LNCaP clone FGC (cell line): ENCODE data around the genes NTSR1 and BIRC7.

- RRBS, 2 experiments: no CpG with 5 or more reads among the region's 18 CpGs
These were observed 17.7 kb upstream of the SLCO4A1 start for GRCh38 chr20:62624489-62625038.

DNA sequence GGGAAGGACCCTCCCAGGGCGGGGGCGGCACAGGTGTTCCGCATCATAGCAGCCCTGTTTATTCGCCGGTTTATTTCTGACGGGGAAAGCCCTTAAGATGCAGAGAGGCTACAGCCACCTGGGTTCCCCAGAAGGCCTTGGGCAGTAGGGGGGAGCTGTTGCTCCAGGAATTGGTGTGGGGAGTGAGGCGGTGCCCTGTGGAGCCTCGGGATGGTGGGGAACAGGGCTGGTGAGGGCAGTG, 13.0 kb downstream of the SLCO4A1 start:
- RRBS, 2 experiments: 95 to 97% methylated on average over 3 of the region's 8 CpGs

GRCh38 chr20:62655587-62656483, 13.5 kb downstream of the SLCO4A1 start:
- RRBS, 2 experiments: 84 to 88% methylated on average over 4 of the region's 38 CpGs

GRCh38 chr20:62662154-62662931, 20.0 kb downstream of the SLCO4A1 start:
- RRBS, 2 experiments: no CpG with 5 or more reads among the region's 15 CpGs

- RRBS, 2 experiments: 3 to 6% methylated on average over 48 of the region's 133 CpGs
These were observed at the start of gene NTSR1 for GRCh38 chr20:62708108-62709367. Gene NTSR1, plus strand, starts transcription at chr20:62708836.

DNA sequence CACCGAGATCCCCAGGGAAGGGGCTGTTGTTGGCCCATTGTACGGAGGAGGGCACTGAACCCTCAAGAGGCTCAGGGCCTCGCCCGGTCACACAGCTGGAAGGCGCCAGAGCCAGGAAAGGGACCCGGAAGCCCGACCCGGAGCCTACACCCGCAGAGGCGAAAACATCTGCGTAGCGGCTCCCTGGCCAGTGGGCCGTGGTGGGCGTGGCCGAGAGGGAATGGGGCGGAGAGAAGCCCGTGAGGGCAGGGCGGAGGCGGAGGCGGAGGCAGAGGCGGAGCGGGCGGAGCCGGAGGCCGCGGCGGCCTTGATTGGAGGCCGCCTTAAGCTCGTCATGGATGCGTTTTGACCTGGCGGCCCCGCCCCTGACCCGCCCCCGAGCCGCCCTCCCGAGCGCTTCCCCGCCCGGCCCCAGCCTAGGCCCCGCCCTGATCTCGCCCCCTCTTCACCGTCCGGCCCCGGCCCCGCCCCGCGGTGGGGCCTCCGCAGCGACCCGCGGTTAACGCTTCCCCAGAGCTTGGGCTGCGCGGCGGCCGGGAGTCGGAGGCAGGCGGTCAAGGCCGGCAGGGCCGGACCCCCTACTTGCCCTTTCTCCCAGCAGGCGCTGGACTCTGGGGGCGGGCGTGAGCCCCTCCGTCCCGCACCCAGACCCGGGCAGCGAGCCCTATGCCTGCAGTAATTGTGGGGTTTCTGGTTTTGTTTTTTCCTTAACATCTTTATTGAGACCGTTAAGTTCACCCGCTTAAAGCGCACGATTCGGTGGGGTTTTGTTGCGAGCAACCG, 2.0 kb upstream of the MRGBP start:
- RRBS, 2 experiments: 3% methylated on average over 23 to 24 of the region's 74 CpGs

DNA sequence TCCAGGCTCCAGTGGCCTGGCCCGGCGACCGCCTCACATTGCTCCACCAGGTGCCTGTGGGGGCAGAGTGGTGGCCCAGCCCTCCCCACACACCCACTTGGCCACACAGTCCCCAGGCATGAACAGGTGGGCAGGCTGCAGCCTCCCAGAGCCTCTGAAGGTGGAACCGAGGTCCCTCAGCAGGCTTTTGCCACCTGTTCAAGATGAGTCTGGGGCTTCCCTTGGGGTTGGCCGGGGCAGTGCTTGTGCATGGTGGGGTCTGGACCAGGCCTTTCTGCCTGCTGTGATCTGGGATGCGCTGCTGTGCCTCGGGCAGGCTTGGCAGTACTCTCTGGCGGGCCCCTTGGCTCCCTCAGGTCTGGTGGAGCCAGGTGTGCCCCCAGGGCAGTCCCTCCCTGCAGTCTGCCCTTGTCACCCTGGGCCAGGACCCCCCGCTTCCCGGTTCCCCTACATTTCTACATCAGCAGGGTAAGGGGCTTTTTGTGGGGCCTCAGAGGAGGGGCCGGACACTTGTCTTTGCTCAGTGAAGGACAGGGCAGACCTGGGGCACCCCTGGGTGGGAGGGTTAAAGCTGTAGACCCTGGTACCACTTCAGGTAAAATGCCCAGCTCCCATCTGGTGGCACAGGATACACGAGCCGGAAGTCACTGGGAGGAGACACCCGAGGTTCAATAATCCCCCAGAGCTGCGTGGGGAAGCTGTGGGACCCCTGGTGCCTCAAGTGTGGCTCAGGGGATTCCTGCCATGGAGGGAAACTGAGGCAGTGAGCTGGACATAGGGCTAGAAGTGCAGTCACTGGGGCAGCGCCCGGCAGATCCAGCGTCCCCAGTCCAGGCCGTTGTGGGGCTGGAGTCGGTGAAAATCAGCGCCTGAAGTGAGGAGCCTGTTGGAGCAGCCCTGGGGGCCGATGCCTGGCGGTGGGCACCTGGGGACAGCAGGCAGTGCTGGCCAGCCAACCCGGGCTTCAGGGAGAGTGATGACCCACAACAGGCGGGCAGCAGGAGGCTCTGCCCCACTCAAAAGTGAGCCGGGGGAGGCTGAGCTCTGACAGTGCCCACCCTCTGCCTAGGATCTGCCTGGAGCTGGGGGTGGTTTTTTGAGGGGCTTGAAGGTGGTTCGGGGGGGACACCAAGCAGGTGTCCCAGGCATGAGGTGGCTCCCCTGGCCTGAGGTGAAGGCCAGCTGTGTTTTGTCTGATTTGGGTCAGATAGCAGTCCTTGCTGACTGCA, 2.4 kb upstream of the COL9A3 start:
- RRBS, 2 experiments: 60 to 69% methylated on average over 6 of the region's 27 CpGs

GRCh38 chr20:62815294-62815823, 1.5 kb upstream of the COL9A3 start:
- RRBS, 2 experiments: no CpG with 5 or more reads among the region's 13 CpGs

DNA sequence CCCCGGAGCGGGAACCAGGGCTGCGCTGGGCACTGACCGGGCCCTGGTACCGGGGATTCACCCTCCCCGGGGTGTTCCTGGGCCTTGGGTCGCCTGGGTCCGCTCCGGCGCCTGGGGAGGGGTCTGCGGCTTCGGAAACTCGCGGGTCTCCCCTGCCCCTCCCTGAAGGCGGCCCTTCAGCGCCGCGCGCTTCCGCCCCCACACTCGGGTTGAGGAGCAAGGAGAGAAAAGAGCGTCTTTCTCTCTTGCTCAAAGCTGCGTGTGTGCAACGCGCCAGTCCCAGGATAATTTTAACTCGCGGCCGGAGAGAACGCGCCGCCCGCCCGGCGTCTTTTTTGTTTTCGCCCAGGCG, 334 bp upstream of the COL9A3 start:
- RRBS, 2 experiments: 15 to 18% methylated on average over 8 to 9 of the region's 36 CpGs

- RRBS, 2 experiments: no CpG with 5 or more reads among the region's 9 CpGs
These were observed 22.3 kb upstream of the TCFL5 start for GRCh38 chr20:62884025-62884299.

- RRBS, 2 experiments: no CpG with 5 or more reads among the region's 12 CpGs
These were observed 31.4 kb downstream of the DIDO1 start for GRCh38 chr20:62894866-62895290.

DNA sequence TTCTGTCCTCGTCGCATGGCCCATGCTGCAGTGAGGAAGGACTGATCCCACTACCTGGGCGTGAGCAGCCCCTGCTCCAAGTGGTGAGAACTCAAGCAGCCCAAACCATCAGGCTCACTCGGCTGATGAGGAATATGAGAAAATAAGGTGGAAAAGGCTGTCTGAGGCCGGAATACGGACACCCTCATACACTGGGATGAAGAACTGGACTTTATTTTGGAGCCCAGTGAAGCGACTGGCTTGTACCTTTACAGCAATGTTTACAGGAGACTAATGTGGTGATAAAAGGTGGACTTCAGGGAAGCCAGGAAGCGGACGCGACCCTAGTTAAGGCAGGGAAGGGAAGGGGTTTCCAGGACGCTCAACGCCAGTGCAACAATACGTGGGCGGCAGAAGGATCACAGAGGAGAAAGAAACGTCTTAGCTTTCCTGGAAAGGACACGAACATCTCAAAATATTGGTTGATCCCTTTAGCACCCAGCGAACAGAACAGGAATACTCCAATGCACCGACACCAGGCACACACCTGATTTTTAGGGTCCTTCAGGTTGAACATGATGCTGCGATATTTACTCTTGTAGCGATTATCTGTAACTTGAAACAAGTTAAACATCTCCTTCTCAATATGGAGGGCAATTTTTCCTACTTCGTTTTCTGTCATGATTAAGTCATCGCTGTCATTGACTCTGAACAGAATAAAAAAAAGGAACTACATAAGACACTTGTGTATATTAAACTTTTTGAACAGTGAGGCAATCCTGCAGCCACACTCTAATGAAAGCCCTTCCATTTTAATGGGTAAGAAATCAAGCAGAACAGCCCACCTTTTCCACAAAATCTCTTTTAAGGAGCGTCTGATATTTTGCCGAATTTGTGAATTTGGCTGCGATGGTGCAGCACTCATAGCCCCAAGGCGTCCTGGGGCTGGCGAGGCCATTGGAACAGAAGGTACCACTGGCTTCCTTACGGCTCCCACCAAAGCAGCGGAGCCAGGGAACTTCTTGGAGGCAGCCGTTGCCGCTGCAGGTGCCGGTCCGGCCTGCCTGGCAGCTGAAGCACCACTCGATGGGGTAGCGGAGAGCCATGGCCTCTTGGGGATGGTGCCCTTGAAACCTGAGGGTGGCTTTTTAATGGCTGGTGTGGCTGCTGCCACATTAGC, 30.2 kb downstream of the DIDO1 start:
- RRBS, 2 experiments: no CpG with 5 or more reads among the region's 35 CpGs

DNA sequence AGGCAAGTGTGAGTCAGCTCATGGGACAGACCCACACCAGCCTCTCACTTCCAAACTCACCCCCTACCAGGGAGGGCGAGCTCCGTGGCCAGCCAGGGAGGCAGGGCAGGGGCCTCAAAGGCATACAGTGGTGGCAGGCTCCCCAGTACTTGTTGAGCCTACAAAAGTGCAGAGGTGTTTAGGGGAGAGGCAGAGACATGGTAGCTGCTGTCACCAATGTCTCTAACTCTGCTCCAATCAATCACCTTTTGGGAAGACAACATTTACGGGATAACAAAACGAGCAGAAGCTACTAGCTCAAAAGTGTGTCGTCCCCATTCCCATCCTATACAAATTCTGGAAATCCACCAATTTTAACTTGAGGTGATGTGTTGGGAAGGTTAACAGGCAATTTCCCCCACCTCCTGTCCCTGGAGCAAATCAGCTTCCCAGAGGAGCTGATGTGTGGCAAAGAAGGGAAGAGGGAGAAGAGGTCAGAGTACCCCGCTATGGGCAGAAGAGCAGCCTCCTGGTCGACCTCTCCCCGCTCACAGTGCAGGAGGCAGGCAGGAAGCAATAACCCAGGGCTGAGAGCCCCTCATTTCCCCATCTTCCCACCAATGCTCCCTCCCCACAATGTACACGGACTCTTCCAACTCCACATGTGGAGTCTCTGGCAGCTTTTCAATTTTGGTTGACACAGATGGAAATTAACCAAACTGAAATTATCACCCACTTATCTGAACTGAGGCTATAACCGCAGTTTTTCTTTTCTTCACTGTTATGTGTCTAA, 22.7 kb downstream of the DIDO1 start:
- RRBS, 2 experiments: no CpG with 5 or more reads among the region's 10 CpGs

- RRBS, 2 experiments: no CpG with 5 or more reads among the region's 12 CpGs
These were observed 21.3 kb downstream of the DIDO1 start for GRCh38 chr20:62904891-62905437.

- RRBS, 2 experiments: no CpG with 5 or more reads among the region's 12 CpGs
These were observed 14.4 kb downstream of the DIDO1 start for GRCh38 chr20:62911691-62912455.

- RRBS, 2 experiments: no CpG with 5 or more reads among the region's 14 CpGs
These were observed 699 bp downstream of the SLC17A9 start for GRCh38 chr20:62953173-62953642.

DNA sequence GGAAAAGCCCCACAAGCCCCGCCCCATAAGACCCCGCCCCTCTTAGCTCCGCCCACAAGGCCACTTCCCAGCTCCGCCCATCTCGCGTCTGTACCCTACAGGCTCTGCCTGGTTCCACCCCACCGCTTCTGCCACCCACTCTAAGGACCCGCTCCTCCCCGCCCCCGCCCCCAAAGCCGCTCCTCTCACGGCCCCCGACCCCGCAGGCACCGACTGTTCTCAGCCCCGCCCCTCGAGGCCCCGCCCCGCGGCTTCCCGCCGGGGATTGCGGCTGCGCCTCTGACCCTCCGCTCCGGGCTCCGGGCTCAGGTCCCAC, 65.0 kb upstream of the BHLHE23 start:
- RRBS, 2 experiments: 26 to 32% methylated on average over 1 of the region's 27 CpGs

- RRBS, 2 experiments: no CpG with 5 or more reads among the region's 4 CpGs
These were observed 19.2 kb downstream of the YTHDF1 start for GRCh38 chr20:63196767-63197180.

- RRBS, 2 experiments: under 1 to 1% methylated on average over 26 to 28 of the region's 55 CpGs
These were observed 680 bp downstream of the YTHDF1 start for GRCh38 chr20:63215051-63215850.

DNA sequence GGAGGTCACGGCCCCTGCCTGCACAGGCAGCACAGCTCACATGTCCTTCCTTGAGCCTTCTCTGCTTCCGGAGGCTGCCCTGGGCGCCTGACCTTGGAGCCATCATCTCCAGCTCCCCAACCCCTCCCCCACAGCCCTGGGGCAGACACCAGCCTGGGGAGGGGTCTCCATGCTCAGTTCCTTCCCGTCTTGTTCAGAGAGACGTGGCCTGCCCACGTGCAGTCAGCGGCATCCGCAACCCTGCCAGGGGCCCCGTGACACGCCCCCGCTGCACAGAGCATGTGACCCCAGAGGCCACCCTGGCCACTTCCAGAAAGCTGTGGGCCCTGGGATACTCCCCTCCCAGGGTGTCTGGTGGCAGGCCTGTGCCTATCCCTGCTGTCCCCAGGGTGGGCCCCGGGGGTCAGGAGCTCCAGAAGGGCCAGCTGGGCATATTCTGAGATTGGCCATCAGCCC, at the start of gene BIRC7:
Gene BIRC7, plus strand, starts transcription at position 306 of the 456 bp plus-strand sequence.
- RRBS, 2 experiments: no CpG with 5 or more reads among the region's 12 CpGs